ENCODE results near the genes GAL3ST1, DUSP18 and OSBP2.

GRCh38 chr22:30263274-30263794, 3.3 kb downstream of the OSM start:
- CAGE, long polyA plus RNA, result no peak
- RRBS, result 60% methylated on average over 8 of the region's 16 CpGs

GRCh38 chr22:30270574-30271533, 4.2 kb upstream of the OSM start:
- CAGE, long polyA plus RNA, result no peak
- RRBS, result 73% methylated on average over 6 of the region's 24 CpGs

DNA sequence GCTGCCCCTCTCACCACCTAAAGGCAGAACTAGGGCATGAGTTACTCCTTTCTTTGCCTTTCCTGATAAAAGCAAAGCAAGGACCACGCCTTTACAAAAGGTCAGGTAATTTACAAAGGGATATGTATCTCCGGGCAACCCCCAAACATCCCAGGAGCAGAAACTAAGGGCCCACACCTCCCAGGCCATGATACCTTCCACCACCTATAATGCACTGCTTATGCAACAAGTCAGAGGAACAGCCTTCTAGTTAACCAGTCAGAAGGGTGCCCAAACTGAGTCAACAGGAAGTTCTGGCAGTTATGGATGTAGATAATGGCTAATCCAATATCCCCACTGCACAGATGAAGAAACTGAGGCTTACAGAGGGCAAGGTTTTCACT, 16.6 kb upstream of the CASTOR1 start:
- CAGE, long polyA plus RNA, result no peak
- RRBS, result no CpG with 5 or more reads among the region's 2 CpGs

- CAGE, long polyA plus RNA, result no peak
- RRBS, result no CpG with 5 or more reads among the region's 8 CpGs
These were observed 11.7 kb downstream of the SF3A1 start for GRCh38 chr22:30344883-30345445.

- CAGE, long polyA plus RNA, result no peak
- RRBS, result no CpG with 5 or more reads among the region's 5 CpGs
These were observed 817 bp downstream of the SF3A1 start for GRCh38 chr22:30355905-30356249.

- CAGE, long polyA plus RNA, result no peak
- RRBS, result no CpG with 5 or more reads among the region's 5 CpGs
These were observed 11.9 kb upstream of the MTFP1 start for GRCh38 chr22:30413595-30414194.

GRCh38 chr22:30424001-30424571, 1.5 kb upstream of the MTFP1 start:
- CAGE, long polyA plus RNA, result no peak
- RRBS, result under 1% methylated on average over 9 of the region's 29 CpGs

DNA sequence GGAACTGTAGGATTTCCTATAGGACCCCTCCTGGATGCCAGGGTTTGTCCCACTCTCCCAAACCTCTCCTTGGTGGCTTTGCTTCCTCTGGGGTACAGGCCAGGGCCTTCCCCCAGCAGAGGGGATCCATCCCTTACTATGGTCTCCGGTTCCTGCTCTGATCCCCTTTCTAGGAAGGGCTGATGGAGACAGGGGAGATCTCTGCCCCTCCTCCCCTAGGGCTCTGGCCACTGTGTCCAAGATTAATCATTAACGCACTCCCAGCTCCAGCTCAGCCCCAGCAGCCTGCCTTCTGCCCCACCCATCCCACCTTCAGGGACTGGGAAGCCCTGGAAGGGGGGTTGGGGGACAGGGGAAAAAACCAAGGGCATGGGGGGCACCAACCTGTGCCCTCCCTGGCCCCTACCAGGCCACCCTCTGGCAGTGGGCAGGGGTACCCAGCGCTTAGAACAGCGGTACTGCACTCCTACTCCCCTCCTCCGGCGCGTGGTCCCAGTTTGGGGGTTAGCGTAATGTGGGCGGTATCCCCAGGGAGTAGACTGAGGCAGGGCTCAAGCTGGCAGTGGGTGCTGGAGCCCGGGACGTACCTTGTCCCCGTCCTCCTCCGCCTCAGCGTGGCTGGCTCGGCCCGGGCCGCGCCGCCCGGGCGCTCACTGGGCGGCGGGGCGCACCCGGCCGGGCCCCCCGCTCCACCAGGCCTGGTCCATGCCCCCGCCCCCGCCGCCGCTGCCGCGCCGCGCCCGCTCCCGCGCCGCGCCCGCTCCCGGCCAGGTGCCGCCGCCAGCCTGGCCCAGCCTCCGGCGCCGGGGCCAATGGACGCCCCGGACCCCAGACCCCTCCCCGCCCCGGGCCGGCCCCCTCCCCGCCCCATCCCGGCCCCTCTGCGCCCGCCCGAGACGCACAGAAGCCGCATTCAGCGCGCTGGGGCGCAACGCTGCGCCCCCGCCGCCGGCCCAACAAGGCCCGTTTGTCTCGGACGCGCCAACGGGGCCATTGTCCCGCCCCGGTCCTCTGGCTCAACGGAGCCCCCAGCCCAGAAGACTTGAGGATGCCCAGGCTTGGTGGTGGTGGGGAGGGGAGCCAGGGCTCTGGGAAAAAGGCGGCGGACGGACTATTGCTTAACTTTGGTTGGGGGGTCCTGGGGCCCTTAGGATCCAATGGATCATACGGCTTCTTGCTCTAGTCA, at the start of gene GAL3ST1:
TSS of gene GAL3ST1 (minus strand) at position 787 of the 1,186 bp plus-strand sequence.
- CAGE, long polyA plus RNA, result no peak
- RRBS, result 11% methylated on average over 42 of the region's 79 CpGs

DNA sequence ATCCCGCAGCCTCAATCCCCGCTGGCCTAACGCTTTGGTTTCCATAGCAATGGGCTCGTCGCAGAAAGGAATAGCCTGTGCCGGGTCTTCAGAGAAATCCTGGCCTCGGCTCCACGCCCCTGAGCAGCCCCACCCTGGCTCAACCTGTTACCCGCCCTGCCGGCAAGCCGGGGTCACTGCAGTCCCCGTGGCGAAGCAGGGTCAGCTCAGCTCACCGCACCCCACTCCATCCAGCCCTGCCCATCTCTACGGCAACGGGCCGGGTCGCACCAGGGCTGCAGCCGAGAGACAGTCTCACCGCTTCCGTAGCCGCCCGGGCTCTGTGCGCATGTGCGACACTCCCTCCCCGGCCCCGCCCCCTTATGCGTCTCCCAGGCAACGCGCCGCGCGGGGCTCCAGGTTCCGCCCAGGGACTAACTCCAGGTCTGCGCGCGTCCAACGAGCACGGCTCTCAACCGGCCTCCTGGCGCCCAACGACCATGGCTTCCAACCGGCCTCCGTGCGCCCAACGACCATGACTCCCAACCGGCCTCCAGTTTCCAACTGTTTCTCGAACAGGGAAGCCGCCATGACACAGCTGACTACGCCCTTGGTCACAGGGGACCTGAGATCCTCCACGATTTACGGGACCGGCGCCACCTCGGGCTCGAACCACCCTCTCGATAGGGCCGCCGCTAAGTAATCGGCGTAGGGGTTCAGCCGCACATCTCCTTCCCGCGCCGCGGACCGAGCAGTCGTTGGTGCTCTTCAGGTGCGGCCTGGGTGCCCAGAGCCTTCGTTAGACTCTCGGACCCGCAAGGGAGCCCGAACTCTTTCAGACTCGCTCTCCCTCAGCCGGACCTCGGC, at the start of gene DUSP18:
TSS of gene DUSP18 (minus strand) at position 322 of the 846 bp plus-strand sequence.
- CAGE, long polyA plus RNA, result no peak
- RRBS, result under 1% methylated on average over 35 of the region's 76 CpGs

- CAGE, long polyA plus RNA, result no peak
- RRBS, result 5% methylated on average over 48 of the region's 95 CpGs
These were observed at the start of gene OSBP2 for GRCh38 chr22:30694665-30695571. Gene OSBP2, plus strand, starts transcription at chr22:30694874.

DNA sequence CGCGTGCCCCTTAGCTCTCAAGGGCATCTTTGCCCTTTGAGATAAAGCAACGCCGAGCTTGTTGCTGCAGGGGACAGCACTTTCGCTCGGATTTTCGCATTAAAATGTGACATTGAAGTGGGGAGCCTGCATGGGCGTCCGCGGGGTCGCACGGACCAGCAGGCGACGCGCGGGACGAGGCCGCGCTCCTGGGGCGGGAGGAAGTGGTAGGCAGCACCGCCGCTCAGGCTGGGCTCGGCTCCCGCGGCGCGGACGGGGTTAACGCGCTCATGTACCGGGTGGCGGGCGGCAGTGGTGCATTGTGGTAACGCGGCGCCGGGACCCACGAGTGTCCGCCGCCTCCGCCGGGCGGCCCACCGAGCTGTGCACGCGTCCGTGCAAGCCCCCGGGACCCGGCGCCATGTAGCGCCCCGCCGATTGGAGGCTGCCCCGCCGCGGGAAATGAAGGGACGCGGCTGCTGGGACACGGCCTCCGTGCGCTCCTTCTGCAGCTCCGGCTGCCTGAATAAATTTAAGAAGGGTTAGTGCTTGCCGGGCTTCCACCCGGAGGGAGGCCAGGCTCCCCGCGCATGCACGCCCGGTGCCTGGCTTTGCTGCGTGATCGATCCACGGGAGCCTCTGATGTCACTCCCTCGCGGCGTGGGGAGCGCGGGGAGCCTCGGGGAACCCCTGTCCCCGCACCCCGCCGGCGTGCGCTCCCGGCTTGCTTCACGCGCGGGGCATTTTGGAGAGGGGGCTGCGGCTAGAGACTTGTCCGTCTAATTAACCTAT, 127.7 kb downstream of the OSBP2 start:
- CAGE, long polyA plus RNA, result no peak
- RRBS, result 2% methylated on average over 31 of the region's 88 CpGs

DNA sequence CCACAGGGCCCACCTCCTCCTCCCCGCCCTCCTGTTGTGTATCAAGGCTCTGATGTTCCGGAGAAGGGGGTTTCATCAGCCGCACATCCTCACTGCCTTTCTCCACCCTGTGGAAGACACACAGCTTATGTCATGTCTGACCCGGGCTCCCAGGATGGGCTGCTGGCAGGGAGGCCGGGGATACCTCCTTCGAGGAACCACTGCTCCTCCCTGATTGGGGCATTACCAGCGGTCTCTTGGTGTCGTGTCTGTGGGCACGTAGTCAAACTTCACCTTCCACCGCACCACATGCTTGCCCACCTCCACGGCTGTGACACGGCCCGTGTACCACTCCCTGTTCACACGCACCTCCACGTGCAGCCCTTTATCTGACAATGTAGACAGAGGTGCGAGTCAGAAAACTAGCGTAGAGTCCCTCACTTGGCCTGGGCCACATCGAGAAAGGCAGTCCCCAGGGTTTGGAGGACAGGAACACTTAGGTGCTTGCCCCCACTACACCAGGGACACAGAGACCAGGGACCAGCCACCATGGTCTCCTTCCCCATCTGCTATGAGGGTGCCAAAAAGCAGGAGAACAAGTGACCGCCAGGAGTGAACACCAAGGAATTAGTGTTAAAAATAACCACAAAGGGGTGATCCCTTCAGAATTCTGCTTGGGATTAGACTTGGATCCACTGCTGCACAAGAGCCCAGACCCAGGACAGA, 35.8 kb downstream of the MORC2 start:
- CAGE, long polyA plus RNA, result no peak
- RRBS, result 93% methylated on average over 3 of the region's 19 CpGs

DNA sequence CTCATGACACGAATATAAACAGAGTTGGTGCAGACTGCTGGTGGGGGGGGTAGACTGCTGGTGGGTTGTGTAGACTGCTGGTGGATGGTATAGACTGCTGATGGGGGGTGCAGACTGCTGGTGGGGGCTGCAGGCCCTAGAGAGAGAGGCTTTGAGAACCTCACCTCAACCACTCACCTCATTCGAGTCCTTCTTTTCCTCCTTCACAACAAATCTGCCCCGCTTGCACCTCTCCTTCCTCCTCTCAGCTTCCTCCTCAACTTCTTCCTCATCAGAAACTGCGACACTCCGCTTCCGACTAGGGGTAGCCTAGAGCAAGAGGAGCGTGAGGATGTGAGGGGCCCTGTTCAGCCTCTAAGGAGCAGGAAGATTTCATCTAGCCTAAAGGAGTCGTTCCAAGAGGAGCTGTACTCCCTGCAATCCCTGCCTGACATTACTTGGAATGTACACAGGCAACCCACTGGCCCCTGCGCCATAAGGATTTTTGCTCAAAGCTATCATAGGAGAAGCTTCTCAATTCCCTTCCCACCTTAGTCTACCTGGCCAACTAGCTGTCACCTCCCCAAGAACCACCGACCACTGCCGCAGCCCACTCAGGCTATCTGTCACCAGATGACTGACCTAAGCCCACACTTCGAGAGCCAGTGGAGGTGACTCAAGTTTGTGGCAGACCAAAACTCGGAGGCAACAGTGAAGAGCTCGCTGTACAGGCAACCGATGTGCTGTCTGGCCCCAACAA, 34.5 kb downstream of the MORC2 start:
- CAGE, long polyA plus RNA, result no peak
- RRBS, result no CpG with 5 or more reads among the region's 15 CpGs

GRCh38 chr22:30941883-30942462, 26.6 kb downstream of the MORC2 start:
- CAGE, long polyA plus RNA, result no peak
- RRBS, result no CpG with 5 or more reads among the region's 7 CpGs

GRCh38 chr22:30961081-30961728, 7.4 kb downstream of the MORC2 start:
- CAGE, long polyA plus RNA, result no peak
- RRBS, result no CpG with 5 or more reads among the region's 4 CpGs

DNA sequence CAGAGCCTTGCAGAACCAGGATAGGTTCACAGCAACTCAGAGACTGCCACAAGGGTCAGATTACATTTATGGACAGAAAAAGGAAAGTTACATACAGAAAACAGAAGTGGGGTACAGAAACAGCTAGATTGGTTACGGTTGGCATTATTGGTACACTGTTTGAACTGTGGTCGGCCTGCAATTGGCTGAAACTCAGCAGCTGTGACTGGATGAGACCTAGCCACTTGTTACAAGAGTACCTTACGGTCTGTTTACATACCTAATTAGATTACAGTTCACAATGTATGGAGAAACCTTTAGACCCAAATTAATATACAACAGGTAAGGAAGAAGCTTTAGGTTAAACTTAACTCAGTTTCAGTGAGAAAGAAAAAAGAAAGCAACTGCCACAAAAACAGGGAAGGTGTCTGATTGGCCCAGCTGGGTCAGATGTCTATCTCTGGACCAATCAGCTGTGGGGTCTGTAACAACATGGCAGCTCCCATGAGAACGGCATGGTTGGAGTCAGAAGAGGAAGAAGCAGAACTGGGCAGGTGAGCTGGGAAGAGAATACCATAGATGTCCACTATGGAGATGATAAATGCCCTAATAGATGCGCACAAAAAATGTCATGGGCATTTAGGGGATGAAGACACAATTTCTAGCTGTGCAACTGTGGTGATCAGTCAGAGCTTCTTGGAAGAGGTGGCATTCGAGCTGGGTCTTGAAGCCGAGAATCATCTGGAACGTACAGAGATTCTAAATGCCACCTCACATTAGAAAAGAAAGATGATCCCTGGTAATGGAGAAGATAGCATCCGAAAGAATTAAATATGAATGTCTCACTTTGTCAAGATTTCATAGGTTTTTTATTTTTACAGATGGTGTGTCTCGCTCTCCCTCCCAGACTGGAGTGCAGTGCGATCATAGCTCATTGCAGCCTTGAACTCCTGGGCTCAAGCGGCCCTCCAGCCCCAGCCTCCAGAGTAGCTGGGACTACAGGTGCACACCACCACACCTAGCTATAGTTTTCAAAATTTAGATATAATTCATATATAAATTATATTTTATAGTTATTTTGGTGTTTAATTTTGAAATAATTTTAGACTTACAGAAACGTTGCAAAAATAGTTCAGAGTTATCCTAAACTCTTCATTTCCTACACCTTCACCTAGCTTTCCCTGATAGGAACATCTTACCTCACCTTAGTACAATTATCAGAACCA, 17.1 kb upstream of the SMTN start:
- CAGE, long polyA plus RNA, result no peak
- RRBS, result no CpG with 5 or more reads among the region's 13 CpGs

DNA sequence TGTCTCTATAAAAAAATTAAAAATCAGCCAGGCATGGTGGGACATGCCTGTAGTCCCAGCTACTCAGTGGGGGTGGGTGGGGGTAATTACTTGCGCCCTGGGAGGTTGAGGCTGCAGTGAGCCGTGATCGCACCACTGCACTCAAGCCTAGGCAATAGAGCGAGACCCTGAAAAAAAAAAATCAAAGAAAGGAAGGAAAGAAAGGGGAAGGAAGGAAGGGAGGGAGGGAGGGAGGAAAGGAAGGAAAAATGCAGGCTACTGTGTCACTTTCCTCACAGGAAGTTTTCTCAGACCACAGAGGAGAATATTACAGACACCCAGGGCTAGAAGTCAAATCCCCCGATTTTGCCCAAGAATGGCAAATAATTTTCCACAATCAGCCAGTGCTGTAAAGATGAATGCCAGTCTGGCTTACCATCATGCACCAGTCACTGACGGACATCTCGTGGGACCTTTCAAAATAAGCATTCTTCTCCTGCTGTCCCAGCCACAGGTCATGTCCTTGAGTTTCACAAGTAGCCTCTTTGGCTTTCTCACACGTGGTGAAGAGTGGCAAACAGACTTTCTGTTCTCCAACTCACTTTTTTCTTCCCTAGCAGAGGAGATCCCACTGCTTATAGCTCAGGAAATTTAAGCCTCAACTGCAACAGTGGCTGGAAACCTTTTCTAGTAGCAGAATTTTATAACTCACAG, 3.9 kb downstream of the PIK3IP1 start:
- CAGE, long polyA plus RNA, result no peak
- RRBS, result no CpG with 5 or more reads among the region's 8 CpGs

DNA sequence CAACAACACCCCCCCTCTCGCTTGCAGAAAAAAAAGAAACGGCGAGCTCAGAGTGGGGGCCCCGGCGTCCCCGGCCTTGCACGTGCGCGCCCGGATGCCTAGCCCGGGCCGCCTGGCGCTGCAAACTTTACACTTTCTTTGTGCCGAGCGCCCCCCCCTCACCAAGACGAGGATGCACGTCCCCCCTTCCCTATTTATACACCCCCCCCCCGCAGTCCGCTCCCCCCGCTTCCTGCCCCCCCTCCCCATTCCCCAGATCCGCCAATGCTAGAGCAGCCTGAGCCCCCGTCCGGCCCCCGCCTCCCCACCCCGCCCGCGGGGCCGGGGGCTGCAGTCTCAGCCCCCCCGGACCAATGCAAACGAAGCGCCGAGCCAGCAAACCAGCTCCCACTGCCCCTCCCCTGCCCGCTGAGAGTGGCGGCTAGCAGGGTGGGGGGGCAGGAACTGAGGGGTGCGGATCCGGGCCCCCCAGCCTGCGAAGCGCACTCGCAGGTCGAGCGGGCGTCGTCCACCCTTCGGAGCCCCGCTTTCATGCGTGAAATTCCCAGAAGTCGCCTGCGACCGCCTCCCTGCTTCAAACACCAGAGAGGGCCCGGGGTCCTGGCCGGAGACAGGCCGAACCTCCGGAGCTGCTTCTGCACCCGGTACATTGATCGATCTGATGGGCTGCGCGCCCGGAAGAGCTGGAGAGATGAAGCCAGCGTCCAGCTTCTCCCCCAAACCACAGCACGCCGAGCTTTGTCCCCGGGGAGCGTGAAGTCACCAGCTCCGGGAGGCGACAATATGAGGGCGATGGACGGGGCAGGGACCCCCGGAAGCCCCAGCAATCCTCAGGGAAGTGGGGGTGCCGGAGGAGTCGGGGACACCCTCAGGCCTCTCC, 501 bp upstream of the PATZ1 start:
- CAGE, long polyA plus RNA, result no peak
- RRBS, result 1% methylated on average over 14 of the region's 70 CpGs

DNA sequence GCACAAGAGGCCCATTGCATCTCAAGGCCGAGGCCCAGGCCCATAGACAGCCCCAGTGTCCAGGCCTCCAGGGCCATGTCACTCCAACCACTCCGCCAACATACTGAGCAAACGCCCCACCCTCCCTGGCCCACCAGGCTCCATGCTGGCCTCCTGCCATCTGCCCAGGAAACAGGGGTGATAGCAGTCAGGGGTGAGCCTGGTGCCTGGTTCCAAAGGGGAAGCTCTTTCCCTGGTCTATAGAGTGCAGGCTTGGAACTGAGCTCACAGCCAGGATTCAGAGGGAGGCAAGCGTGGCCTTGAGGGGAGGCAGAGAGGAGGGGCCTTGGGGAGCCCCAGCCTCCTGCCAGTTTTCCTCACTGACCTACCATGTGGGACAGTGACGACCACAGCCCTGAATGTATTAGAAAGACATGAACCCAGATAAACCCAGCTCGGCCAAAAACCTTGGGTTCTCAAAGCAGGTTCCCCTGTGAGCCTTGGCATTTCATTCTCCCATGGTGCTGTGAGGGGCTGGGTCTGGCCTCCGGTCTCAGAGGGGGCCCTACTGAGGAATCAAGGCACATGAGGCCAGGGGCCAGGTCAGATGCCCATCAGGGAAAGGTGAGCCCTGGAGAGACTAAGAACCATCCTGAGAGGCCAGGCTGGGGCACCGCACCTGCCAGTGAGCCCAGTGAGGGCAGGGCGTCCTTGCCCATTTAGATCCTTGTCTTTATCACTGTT, 34.5 kb downstream of the PISD start:
- CAGE, long polyA plus RNA, result no peak
- RRBS, result no CpG with 5 or more reads among the region's 9 CpGs

DNA sequence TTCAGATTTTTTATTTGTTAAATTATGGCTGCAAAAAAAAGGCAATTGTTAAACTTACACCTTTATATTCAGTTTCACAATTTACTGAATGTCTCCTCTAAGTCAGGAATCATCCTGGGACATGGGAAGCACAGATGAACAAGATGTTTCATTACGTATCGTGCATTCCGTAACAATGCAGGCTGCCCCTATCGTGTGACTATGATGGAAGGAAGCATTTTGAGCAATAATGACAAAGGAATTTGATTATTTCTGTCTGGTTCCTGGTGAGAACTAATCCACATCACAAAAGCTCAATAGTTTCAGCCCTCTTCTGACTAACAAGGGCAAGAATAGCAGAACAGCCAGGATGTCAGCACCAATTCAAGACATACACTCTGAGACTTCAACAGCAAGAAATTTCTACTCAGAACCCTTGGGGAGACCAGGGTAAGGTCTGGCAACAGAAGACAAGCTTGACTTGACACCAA, 14.5 kb downstream of the PISD start:
- CAGE, long polyA plus RNA, result no peak
- RRBS, result no CpG with 5 or more reads among the region's 4 CpGs